Skeletal muscle satellite cell (primary cell): Measurements from ENCODE around the genes TSPAN1 and DMBX1.

DNA sequence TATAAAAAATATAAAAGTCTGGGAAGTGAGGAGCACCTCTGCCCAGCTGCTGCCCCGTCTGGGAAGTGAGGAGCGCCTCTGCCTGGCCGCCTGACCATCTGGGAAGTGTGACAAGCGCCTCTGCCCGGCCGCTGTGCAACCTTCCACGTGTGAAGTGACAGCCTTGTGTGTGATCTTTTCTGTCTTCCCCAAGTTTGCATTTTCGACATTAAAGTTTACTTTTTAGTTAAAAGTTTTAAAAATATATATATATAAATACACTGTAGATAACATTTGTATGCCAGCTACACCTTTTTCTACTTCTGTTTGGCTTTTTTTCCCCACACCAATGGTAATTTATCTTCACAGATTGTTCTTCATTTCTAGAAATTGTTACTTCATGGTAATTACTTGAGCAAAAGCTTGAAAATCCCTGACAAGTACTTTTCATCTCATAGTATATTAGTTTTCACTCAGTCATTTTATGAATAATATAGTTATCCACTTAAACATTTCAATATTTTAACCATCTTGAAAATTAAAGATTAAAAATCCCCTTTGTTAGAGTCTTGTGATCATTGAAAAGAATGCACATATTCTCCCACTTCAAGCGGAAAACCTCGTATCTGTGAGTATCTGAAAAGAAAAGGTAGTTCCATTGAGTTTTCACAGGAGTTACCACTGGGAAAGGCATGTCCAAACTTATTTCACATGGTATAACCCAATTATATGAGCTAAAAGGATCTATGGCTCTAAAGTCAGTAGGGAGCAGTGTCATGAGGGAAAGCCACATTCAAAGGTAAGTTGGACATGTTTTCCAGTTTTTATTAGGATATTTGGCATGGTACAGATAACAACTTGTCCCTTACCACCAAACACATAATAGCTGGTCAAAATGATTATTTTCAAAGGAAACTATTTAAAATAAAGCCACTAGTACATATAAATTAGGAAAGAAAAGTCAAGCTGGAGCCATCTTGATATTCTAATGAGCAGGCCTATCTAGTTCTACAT lies 6.2 kb downstream of the TMEM69 start:
- CAGE, long polyA plus RNA = no peak

- CAGE, long polyA plus RNA = no peak
Observed at GRCh38 chr1:45697615-45698089, 9.7 kb downstream of the TMEM69 start.

DNA sequence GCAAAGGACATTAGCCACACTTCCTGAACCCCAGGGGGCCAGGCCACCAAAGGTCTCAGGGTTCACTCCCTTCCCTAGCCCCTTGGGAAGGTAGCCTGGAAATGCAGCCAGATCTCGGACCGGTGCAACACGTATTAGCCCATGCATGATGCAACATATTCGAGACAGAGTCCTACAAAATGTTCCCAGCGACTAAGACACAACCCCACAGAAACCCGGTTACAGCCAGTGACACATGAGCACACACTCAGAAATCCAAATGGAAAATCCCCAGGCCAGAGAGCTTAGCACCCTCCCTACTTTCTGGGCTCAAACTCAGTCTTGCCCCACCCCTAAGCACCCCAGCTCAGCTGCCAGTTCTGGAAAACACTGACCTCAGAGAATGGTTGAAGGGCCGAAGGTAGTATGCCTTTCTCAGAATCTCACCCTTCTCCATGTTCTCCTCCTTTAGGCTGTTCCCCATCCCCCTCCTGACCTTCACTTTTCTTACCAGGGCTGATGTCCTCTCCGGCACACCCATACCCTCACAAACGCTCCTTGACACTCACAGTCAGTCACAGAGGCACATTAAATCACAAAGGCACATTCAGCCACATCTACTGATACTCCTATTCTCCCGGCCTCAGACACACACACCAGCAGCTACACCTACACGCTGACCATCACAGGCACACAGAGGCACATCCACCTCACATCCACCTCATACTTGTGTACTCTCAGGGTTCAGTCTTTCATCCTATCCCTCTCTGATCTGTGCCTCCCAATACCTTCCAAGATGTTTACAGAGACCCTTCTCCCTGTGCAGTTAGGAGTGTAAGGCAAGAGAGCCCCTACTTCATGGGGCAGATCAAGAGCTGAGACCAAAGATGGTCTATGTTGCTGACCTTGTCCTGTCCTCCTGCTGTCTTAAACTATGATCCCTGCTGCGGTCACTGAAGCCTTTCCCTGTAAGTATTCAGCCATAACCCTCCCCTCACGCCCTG lies at the start of gene TSPAN1:
TSPAN1 (plus strand) TSS at position 625 of the 983 bp plus-strand sequence.
- CAGE, long polyA plus RNA = no peak

- CAGE, long polyA plus RNA = no peak
Observed at GRCh38 chr1:46203526-46204087, 473 bp downstream of the LURAP1 start.

GRCh38 chr1:46221642-46222348 lies 18.7 kb downstream of the LURAP1 start:
- CAGE, long polyA plus RNA = no peak

DNA sequence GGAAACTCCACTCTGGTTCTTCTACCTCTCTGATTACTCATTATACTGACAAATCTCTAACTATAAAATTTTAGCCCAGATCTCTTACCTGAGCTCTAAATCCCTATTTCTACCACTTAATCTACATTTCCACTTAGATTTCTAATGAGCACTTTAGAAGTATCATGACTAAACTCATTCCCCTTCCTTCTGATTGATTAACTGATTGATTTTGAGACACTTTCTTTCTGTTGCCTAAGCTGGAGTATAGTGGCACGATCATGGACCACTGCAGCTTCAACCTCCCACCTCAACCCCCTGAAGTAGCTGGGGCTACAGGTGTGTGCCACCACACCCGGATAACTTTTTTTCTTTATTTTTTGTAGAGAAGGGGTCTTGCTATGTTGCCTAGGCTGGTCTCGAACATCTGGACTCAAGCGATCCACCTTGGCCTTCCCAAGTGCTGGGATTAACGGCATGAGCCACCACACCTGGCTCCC lies 27.4 kb downstream of the LRRC41 start:
- CAGE, long polyA plus RNA = no peak

DNA sequence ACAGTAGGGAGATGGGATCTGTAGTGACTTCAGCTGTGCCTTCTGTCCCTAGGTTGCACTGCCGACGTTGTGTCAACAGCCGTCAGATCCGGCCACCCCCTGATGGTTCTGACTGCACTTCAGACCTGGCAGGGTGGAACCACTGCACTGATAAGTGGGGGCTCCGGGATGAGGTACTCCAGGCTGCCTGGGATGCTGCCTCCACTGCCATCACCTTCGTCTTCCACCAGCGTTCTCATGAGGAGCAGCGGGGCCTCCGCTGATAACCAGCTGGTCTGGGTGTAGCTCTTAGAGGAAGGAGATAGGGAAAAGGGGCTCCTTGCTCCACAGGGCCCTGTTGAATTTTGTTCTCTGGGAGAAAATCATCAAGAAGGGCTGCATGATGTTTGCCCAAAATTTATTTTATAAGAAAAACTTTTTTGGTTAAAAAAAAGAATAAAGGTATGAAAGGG lies 25.4 kb downstream of the LRRC41 start:
- CAGE, long polyA plus RNA = no peak

GRCh38 chr1:46352079-46352544 lies 11.5 kb downstream of the NSUN4 start:
- CAGE, long polyA plus RNA = no peak

GRCh38 chr1:46361493-46362113 lies 21.0 kb downstream of the NSUN4 start:
- CAGE, long polyA plus RNA = no peak

GRCh38 chr1:46489442-46490140 lies at the start of gene DMBX1:
TSS of gene DMBX1 (plus strand) at chr1:46489836.
- CAGE, long polyA plus RNA = no peak

GRCh38 chr1:46522187-46522978 lies 12.9 kb downstream of the TMEM275 start:
- CAGE, long polyA plus RNA = no peak

DNA sequence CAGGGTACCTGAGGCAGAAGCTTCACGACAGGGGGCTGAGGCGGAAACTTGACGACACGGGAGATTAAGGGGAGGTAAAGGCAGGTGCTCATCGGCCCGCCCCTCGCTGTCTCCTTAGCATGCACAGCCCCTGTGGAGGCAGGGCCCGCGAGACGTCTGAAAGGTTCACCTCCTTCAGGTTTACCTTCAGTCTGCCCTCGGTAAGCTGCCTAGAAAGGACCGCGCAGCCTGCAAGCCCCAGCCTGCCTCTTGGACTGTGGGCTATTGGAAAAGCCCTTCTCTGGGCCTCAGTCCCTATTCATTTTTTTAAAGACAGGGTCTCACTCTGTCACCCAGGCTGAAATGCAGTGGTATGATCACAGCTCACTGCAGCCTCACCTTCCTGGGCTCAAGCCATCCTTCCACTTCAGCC lies 12.3 kb downstream of the TMEM275 start:
- CAGE, long polyA plus RNA = no peak

- CAGE, long polyA plus RNA = no peak
Observed at GRCh38 chr1:46613521-46614242, 2.9 kb downstream of the MOB3C start.

- CAGE, long polyA plus RNA = no peak
Observed at GRCh38 chr1:46644933-46645603, 23.1 kb downstream of the ATPAF1 start.

DNA sequence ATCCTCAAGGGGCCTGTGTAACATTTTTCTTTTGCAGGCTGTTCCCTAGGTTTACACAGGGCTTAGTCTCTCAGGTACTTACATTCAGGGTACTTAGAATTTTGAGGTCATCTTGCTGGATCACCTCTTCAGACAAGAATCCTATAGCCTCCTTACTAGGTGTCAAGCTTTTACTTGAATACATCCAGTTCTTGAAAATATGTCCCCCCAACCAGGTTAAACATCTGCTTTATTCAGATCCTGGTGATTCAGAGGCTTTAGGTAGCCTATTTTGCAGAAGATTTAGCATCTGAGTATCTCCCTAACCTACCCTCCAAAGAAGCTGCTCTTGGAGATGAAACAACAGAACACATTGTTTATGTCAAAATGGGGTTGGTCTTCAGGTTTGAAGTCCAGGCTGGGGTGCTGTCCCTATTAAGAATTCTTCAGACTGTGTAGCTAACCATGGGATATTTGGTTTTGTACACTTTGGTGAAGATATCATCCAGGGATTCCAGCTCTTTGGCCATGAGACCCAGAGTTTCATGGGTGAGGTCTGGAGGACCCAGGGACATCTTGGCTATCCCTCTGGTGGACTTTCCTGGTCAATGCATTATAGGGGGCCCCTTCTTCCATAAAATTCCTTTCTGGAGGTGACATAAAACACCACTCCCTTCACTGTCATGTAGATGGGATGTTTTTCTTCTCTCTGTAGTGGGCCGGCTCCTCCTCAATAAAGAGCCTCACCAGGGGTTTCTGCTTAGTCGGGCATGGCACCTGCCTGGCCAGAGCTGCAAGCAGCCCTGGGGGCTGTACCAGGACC lies 2.4 kb downstream of the ATPAF1 start:
- CAGE, long polyA plus RNA = no peak

DNA sequence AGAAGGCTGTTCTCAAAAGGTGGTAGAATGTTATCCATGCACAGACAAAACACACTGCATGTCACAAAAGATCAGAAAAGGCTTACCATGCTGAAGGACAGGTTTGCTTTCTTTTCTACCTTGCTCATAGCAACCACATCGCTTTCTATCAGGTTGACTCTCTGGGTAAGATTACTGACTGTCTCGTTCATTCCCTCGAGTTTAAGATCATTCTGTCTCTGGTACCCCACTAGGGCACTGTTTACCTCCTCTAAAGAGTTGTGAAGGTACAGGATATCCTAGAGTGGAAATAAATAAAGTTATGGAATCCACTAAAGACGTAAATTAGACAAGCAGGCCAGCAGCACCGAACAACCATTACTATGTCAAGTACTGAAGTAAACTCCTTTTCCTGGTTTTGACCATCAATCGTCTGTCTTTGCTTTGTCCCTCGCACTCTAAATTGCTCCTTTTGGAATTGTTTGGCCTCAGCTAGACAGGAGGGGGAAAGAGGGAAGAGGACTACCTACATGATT lies 16.7 kb downstream of the TEX38 start:
- CAGE, long polyA plus RNA = no peak

DNA sequence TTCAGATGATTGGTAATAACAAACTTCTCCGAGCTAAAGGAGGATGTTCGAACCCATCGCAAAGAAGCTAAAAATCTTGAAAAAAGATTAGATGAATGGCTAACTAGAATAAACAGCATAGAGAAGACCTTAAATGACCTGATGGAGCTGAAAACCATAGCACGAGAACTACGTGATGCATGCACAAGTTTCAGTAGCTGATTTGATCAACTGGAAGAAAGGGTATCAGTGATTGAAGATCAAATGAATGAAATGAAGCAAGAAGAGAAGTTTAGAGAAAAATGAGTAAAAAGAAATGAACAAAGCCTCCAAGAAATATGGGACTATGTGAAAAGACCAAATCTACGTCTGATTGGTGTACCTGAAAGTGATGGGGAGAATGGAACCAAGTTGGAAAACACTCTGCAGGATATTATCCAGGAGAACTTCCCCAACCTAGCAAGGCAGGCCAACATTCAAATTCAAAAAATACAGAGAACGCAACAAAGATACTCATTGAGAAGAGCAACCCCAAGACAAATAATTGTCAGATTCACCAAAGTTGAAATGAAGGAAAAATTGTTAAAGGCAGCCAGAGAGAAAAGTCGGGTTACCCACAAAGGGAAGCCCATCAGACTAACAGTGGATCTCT lies 48.6 kb downstream of the CYP4B1 start:
- CAGE, long polyA plus RNA = no peak

DNA sequence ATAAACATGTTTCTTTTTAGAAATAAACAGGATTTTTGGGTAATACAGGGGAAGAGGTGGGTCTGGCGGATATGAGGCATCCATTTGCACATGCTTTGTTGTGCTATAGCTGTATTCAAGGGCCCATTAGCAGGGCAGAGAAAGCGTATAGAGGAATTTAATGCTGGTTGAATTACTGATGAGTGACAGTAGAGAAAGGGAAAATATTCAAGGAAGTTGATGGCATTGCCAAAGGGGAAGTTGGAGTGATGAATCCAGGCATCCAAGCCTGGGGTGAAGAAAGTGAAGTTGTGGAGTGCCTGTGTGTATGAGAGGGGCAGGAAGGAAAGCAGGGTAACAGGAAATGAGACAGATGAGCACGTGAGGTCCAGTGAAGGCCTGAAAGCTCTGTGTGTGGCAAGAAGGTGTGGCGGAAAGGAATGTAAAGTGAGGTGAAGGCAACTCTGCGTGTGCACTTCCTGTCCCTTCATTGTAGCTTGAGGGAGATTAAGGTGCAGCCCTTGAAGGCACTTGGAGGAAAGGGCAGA lies 58.6 kb downstream of the CYP4B1 start:
- CAGE, long polyA plus RNA = no peak

DNA sequence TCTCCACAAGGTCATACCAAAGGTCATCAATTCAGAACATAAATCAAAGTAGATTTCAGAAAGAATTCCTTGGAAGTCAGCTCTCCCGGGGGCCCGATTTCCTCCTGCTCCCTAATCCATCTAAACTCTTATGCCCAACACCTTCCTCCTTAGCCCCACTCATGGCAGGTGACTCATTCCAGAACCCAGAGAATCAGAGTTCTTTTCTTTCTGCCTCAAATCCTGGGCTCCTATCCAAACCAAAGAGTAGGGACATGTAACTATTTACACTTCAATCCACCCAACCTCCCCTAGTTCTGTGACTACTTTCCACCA lies 7.2 kb upstream of the CYP4A11 start:
- CAGE, long polyA plus RNA = no peak

DNA sequence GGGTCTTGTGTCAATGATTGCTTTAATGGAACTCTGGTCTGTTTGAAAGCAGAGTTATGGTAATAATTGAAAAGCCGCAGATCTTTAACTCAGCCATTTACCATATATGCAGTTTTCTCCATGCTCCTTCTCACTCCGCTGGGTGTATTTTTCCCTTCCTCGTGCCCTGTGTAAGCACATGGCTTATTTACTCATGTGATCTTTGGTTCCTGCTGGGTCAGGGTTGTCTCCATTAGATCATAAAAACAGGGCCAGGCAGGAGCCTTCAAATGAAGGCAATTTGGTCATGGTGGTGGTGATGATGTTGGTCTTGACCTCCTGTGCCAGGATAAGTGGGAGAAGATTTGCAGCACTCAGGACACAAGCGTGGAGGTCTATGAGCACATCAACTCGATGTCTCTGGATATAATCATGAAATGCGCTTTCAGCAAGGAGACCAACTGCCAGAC lies 12.0 kb downstream of the CYP4X1 start:
- CAGE, long polyA plus RNA = no peak